ENCODE results near the gene GSG1.

DNA sequence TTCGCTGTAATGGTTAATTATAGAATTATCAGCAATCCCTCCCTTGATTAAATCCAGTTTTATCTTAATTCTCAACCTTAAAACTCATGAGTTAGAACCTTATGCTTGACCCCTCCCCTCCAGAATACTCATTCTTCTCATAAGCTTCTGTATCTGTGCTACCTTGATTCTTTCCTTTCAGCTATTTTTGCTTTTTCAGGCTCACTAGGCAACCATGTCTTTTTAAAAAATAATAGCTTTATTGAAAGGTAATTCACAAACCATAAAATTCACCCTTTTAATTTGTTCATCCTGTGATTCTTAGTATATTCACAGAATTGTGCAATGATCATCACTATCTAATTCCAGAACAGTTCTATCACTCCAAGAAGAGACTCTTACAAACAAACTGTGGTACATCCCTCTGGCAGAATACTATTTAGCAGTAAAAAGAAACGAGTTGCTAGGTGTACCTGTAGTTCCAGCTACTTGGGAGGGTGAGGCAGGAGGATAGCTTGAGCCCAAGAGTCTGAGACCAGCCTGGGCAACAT, 14.7 kb downstream of the CREBL2 start:
- PRO-cap, result no peak

DNA sequence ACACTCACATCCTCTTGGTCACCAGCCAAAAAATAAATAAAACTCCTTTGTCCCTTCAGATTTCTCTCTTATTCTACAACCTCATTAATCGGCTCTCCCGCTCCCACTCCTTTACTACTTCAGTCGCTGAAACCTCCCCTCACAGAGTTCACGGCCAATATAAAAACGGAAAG, 220 bp downstream of the GPR19 start:
- PRO-cap, result no peak

DNA sequence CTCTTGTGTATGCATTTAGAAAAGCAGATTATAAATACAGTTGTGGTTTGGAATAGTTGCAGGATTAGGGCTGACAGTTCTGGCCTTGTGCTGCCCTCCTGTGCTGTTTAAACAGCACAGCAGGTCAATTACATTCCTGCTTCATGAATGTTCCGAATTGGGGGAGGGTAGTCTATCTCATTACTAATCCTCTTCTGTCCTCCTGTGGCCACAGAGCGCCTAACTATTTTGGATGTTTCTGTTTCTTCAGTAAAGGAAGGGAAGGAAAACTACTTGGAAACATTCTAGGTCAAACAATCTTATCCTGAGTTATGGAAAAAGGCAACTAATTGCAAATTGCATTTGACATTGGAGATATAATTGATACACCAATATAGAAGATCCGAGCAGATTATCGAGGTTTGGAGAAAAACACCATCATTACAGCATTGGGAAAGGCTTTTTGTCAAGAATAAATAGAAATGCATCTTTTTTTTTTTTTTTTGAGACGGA, 8.7 kb upstream of the GPR19 start:
- PRO-cap, result no peak

DNA sequence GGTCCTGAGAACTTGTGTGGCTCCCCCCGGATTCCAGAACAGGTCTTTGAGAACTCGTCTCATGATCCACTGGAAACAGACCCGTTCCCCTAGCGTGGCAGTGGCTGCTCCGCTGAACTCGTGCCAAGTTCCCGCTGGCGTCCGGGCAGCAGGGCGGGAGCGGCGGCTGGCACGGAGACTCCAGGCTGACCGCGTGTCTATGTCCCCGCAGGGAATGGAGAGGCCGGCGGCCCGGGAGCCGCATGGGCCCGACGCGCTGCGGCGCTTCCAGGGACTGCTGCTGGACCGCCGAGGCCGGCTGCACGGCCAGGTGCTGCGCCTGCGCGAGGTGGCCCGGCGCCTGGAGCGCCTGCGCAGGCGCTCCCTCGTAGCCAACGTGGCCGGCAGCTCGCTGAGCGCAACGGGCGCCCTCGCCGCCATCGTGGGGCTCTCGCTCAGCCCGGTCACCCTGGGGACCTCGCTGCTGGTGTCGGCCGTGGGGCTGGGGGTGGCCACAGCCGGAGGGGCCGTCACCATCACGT, 1.3 kb downstream of the APOLD1 start:
- PRO-cap, result bidirectional peak, plus-strand start at position 374 of the sequence, minus-strand start at position 304 of the sequence

GRCh38 chr12:12899219-12899695, 7.9 kb downstream of the GPRC5A start:
- PRO-cap, result no peak

DNA sequence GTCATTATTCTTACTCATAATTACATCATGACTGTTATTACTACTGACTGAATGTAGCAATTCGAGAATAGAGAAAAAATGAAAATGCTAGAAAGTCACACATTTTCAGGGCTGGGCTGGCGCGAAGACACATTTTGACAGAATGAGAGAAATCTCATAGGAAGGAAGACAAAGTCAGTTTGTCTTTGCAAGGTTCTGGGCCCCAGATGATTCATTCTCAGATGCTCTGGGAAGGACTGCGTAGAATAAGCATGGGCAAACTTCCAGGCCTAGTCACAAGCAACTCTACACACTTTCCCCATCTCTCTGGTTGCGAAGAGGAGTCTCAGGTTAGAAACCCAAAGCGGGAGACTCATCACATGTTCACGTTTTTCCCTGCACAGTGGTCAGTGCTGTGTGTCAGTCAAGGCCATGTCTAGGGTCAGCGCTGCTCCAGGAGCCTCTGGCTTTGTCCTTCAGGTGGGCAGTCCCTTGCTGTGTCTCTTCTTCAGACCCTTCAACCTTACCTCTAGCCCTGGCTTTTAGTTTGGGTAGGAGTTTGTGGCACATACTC, 8.4 kb downstream of the GPRC5A start:
- PRO-cap, result no peak

- PRO-cap, result no peak
Observed at GRCh38 chr12:12903385-12904452, 12.4 kb downstream of the GPRC5A start.

GRCh38 chr12:12907988-12908628, 16.7 kb downstream of the GPRC5A start:
- PRO-cap, result no peak

GRCh38 chr12:12999691-12999991, 424 bp downstream of the HEBP1 start:
- PRO-cap, result unidirectional peak, plus-strand start at chr12:12999871

DNA sequence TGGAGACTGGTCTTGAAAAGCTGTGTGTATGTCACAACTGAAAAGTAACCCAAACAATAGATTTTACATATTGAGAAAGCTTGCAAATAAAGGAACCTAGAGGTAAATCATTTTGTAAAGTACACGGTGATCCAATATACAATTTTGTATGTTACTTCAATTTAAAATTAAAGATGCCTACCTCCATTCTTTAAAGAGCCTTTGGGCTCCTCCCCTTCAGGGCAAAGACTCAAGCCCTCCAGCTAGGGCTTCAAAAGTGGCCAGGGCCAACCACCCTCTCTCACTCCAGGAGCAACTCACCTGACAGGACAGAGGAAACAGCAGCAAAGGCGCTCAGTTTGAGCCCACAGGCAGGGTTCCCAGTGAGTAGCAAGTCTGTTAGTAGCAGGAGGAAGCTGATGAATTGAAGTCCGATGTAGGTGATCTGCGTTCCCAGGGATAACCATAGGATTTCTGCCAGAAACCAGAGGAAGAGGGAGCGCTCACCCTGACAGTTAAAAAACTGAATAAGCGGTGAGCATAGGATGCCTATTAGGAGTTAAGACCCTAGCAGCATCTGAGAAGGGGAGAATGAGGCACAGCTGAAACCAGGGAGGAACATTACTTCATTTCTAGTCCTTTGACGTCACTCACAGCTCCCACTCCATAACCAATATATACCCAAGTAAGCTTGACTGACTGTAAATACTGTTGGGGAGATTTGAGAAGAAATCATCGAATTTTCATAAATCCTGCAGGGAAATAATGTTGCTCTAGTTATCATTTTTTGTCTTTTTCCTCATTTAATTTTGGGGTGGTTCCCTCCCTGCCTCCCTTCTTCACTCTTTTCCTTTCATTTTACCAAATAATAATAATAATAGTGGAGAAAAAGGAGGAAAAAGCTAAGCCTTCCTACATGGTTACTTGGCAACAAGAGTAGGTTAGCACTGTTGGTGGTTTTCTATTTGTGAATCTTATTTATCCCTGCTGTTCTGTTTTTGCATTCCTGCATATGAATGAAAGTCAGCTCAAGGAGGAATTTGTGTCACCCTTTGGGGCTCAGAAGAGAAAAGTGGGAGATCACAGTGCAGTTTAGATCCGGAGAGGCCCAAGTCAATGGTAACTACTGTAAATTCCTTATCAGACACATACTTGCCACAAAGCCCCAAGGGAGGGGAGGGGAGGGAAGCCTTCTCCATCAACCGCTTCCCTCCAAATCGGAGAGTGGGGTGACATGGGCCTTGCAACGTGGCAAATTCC, 15.4 kb downstream of the GSG1 start:
- PRO-cap, result no peak

GRCh38 chr12:13094415-13094846, 9.0 kb downstream of the GSG1 start:
- PRO-cap, result no peak

DNA sequence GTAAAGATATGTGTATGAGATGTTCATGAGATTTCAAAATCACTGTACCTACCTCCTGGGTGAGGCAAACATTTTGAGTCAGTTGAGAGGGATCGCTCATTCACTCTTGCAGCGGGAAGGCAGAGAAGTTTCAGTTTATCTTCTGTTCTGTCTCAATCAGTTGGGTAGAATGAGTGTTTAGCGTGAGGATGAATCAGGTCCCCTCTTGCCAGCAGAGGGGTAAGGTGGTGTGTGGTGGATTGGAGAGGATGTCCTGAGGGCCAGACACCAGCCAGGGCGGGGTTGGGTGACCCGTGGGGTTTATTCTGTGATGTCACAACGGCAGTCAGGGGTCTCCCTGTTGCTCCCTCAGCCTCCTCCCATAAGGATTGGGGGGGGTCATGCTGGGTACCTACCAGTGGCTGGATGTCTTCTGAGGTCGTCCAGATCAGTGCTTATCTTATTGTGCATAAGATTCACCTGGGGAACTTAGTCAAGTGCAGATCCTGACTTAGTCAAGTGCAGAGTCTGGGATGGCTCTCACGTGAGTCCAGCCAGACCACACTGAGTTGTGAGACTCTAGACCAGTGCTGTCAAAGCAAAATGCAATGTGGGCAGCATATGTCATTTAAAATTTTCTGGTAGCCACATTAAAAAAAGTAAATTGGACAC, at the start of gene GSG1:
TSS of gene GSG1 (minus strand) at position 255 of the 651 bp plus-strand sequence.
- PRO-cap, result no peak

DNA sequence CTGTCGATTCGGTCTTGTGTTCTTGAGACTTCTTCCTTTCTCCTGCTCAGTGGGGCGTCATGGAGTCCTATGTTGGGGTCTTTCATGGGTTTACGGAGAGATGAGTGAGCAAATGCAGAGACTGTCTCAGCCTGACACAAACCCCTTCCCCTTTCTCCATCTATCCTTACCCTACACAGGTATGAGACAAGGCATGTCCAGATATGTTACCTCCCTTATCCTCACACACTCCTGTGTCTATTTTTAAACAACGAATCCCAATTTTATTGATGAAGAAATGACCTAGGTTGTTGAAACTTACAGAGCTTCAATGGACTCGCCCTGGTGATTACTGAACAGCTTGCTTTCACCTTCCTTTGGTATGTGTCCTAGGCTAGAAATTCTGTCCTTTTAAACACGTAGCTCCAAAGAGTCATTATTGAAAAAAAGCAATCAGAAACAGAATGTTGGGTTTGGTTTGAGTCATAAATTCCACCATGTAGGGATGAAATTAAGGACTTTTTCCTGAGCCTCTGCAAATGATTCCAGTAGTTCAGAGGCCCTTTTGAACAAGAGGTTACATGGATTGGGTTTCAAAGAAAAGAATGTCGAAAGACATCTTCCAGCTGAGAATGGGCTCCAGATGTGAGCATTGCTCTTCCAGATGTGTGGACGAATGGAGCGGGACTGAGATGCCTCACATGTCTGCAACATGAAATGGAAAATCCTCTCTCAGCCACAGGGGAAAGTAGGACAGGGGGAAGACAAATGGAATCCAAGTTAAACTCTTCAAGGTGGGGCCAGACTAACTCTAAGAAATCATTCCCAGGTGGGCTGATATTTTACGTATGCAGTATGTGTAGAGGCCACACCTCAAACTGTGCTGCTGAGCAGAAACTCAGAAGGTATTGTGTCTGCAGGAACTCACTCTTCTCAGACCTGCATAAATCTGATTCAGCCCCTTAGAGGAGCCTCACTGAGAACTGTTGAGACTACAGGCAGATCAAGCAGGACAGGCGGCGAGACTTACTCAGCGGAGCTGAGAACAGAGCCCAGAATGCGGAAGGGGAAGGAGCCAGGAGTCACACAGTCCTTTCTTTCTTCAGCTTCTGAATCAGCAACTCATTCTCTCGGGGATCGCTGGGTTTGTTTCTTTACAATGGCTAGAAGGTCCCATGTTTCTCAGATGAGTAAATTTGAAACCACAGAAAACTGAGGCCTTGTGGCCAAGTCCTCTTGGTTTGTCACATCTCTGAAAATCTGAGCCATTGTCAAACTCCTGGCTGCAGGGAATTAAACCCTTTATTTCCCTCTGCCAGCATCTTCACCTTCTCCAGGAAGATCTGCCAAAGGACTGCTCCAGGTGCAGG, 23.4 kb upstream of the EMP1 start:
- PRO-cap, result unidirectional peak, plus-strand start at position 1,034 of the sequence

DNA sequence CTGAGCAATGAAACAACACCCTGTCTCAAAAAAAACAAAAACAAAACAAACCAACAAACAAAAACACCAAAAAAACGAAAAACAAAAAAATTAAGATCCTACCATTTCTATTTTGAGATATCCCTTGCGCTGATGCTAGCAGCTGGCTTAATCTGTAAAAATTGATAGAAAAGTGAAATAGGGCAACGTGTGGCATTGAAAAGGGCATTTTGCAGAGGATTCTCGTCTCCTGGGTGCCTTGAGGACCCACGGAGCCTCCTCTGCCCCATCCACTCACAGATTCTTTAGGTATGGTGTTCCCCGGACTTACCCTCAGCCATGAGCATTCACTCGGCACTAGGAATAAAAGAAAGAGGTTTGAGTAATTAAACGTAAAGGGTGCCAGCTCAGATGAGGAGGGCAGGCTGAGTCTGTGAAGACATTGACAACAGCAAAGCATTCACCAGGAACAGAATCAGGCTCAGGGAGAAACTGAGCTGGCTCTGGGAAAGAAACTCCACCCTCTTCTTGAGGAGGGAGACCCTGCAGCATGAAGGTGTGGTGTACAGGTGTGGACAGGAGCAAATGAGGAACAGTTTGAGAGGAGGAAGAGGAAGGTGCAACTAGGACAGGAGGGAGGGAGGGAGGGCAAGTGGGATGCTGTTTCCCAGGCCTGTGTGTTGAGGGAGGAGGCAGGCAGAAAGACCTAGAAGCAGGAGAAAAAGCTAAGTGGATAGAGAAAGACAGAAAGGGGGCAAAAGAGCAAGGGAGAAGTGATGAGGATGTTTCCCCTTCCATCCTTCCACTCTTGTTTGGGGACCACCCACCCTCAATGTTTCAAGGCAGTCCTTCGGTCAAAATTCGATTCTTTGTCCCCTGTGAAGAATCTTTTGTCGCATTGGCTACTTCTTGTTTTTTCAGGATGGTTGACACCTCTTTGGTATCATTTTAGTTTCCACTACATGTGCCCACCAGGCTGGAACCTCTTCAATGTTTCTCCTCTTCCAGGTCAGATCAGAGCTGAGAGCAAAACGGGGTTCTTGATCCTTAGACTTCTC, 5.2 kb downstream of the EMP1 start:
- PRO-cap, result no peak

GRCh38 chr12:13215490-13215844, 18.9 kb downstream of the EMP1 start:
- PRO-cap, result no peak

- PRO-cap, result no peak
Observed at GRCh38 chr12:13404628-13405253, 208.2 kb downstream of the EMP1 start.

- PRO-cap, result no peak
Observed at GRCh38 chr12:13536563-13537110, 340.1 kb downstream of the EMP1 start.

DNA sequence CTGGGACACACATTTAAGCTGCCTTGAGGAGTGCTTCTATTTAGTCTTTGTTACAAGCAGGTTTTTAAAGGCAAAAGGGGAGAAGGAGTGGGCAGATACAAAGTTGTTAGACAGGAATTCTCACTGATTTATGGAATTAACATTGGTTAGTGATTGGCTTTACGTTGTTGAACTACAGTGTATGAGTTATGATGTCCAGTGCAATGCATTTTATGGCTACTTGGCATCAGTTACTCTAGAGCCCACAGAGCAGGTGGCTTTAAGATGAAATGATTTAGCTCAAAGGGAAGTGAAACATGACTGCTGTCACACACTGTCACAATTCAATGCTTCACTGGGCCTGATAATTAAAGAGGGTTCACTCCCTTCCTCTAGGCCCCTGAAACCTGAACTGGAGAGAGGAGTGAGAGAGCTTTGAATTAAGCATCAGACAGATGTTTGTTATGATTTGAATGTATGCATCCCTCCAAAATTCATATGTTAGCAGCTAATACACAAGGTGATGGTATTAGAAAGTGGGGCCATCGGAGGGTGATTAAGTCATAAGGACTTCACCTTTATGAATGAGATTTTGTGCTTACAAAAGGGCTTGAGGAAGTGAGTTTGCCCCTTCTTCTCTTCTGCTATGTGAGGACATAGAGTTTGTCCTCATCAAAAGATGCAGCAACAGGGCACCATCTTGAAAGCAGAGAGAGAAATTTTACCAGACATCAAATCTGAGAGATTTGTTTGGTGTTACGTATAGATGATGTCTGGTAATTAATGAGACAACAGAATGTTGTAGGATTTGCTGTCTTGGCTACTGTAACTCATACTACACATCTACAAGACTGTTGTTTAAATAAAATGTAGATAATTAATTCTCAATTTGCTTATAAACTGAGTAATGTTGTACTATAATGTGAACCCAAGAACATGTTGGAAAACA, 175.9 kb upstream of the GRIN2B start:
- PRO-cap, result no peak

DNA sequence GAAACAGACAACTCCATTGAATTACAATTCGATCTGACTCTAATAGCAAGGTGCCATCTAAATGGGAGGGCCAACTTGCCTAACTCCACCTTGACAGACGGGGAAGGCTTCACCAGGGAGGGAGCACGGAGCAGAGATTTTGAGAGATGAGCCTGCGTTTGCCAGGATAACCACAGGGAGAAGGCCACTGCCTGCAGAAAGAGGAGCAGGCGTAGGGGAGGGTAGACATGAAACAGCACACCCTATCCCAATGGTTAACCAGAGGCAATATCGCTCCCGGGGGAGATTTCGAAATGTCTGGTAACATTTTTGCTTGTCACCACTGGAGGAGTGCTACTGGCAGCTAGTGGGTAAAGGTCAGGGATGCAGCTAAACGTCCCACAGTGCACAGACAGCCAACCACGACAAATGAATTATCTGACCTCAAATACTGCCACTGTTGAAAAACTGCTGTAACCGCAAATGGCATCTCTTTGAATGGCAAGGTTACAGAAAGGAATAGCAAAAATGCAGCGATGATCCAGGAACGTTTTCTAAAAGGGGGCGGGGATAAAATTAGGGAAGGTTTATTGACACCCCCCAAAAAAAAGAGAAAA, 126.1 kb upstream of the ATF7IP start:
- PRO-cap, result no peak

- PRO-cap, result bidirectional peak, plus-strand start at chr12:14240288, minus-strand start at chr12:14240251
Observed at GRCh38 chr12:14239916-14240766, 125.3 kb upstream of the ATF7IP start.